ENCODE data around the genes TLR7, TLR8 and FAM9C.

GRCh38 chrX:9722532-9723106 is 43.0 kb downstream of the GPR143 start:
- PRO-cap = no peak

GRCh38 chrX:9936987-9937642 is 30.0 kb upstream of the CLDN34 start:
- PRO-cap = no peak

DNA sequence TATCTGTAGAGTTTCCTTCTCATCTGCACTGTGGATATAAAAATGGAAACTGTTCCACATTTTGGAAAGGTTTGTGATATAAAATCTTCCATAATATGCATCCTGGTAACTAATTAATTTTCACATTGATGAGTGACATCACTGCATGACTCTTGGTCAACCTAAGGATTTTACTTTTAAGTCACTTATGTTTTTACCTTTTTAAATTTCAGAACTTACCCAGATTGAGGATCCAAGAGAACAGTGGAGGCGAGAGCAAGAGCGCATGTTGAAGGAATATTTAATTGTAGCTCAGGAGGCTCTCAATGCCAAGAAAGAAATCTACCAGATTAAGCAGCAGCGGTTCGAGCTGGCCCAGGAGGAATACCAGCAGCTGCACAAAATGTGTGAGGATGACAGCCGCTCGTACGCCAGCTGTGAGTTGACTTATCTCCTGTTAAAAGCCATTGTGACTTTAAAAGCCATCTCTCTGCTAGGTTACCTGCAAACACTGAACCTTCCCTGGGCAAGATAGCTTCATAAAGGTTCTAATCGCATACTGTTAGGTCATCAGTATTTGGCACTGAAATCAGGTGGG is 89.6 kb upstream of the CLCN4 start:
- PRO-cap = no peak

DNA sequence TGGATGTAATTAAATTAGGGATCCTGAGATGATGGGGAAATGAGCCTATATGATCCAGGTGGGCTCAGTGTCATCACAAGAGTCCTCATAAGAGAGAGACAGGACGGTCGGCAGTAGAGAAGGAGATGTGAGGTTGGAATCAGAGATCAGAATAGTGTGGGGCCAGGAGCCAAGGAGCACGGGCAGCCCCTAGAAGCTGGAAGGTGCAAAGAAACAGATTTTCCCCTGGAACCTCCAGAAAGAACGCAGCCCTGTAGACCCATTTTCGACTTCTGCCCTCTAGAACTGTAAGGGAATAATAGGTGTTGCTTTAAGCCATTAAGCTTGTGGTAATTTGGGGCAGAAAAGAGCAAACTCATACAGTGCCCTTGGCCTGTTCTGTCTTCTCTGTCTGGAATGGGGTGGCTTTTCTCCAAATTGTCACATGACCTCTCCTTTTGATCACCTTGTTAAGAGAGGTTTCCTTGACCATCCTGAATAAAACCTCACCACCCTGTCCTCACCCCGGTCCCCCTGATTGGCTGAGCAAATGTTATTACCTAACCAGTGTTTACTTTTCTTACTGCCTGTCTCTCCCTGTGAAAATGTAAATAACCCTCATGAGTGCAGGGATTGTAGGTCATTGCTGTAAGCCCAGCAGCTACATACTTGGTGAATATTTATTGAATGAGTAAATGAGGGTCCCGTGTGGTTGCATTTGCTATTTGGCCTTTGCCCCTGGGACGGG is 55.8 kb upstream of the CLCN4 start:
- PRO-cap = no peak

- PRO-cap = no peak
Observed at GRCh38 chrX:10106589-10107290, 50.0 kb upstream of the CLCN4 start.

DNA sequence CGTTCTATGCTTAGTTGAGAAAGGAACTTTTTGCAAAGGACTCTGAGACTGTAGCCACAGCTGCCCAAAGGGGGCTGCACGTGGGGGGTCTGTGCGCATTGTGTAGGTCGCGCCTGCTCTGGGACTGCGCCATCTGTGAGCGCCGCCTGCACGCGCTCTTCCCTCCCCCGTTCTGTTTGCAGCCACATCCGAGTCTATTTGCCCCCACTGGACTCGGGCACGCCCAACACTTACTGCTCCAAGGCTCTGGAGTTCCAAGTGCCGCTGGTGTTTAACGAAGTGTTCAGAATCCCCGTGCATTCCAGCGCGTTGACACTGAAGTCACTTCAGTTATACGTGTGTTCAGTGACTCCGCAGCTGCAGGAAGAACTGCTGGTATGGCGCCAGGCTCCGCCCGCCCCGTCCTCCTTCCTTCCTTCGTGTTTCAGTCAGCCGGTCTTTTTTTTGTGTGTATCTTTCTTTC is 30.8 kb upstream of the CLCN4 start:
- PRO-cap = no peak

DNA sequence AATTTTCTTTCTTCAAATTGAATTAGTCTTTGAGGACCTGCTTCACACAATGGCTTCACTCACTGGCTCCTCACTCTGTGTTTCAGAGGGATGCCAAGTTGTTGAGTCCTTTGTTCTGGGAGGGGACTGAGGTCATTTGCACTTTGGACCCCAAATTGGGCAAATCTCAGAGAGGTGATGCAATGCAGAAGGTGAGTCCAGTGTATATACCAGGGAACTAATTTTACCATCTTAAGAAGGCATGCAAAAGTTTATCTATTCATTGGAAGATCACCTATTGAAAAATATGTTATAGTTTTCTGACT is 149.9 kb upstream of the MID1 start:
- PRO-cap = no peak

GRCh38 chrX:11424168-11425284 is 131.3 kb downstream of the AMELX start:
- PRO-cap = no peak

DNA sequence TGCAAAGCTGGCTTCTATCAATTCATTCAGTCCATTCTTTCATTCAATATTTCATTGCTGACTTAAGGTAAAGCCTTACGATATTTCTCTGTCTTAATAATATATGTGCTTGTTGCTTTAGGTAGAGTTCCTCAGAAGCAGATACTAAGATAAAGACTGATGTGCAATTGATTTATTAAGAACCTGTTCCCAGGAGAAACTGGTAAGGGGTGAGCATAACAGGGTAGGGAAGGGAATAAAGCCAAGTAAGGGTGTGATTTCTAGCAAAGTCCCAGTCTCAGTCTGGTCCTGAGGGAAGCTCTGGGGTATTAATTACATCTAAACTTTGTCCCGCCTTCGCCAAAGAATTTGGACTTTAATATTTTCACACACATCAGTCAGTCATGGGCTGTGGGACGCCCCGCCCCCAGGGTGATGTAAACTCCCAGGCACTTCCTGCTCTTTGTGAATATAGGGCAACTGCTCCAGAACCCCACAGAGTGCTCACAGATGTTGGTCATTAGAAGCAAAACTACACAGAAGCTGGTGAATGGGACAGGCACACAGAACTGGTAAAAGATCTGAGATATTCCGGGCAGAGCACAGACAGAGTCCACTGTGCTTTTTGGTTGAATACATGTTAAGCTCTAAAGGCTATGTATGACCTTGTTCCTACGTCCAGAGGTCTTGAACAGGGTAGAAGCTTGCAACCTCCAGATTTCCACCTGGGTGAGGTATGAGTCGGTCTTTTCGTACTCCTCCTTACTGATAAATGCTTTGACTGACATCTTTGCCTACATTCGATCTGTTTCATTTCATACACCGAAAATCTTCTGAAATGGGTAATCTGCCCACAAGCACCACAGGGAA is 144.3 kb downstream of the AMELX start:
- PRO-cap = unidirectional peak, plus-strand start at position 477 of the sequence

GRCh38 chrX:11792580-11793241 is 34.7 kb downstream of the MSL3 start:
- PRO-cap = no peak

DNA sequence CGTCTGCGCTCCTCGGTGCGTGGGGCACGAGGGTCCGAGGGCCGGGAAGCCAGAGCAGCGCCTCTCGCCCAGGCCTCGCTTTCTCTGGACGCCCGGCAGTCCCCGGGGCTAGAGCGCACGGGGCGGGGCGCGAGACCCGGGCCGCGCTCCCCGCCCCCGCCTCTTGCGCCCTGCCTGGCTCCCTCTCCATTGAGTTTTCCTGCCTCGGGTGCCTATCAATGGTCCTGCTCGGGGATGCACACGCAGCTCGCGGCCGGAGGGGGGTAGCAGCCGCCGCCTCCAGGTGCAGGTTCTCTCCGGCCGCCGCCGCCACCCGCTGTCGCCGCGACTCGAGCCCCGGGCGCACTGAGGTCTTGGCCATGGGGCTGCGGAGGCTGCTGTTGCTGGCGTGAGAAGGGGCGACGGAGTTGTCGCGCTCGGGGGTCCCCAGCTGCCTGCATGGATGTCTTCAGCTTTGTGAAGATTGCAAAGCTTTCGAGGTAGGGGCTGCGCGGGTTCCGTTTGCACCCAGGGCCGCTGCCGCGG is 323 bp downstream of the FRMPD4 start:
- PRO-cap = no peak

- PRO-cap = no peak
Observed at GRCh38 chrX:12791617-12792648, 721 bp downstream of the PRPS2 start.

GRCh38 chrX:12866775-12867217 is at the start of gene TLR7:
Gene TLR7, plus strand, starts transcription at chrX:12867072.
- PRO-cap = no peak

DNA sequence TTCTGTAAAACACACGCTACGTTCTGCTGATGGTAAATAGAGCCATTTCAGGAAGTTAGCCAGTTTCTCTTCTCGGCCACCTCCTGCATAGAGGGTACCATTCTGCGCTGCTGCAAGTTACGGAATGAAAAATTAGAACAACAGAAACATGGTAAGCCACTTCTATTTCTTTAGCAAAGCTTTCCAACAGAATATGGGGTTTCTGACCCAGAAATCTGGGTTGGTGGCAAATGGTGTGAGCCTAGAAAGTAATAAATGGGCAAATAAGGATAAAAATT is at the start of gene TLR8:
TLR8 (plus strand) TSS at position 62 of the 278 bp plus-strand sequence.
- PRO-cap = no peak

DNA sequence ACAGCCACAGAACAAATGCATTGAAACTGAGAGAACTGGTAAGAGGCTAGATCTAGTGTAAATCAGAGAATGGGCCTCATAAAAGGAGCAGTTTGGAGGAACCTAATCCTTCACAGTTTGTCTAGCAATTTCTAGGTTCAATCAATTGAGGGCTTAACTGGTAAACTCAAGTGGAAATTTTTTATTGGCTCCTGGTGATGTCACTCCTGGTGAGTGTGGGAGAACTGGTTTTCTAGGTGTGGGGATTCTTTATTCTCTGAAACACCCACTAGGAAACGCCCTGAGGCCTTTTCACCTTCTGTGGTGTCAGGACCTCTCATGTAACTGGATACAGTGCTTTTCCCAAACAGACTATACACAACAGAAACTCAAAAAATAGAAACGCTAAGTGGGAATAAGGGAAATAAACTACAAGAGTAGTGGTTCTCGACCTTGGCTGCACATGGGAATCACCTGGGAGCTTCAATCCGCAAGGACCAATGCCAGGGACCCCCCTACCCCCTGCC is 27.7 kb upstream of the TMSB4X start:
- PRO-cap = no peak

DNA sequence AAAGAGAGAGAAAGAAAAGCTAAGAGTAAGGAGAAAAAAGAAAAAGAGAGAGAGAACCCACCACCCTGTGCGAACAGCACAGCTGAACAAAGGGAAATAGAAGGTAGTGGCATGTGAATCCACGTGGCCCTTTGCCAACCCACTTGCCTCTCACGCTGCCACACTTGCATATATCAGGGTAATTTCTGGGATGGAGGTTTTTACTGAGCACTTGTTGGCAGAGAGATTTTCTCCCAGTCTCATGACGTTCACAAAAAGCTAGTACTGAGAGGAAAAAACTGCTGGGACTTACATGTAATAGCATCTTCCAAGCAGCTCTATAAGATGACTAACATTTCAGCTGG is 31.1 kb downstream of the TMSB4X start:
- PRO-cap = no peak

- PRO-cap = no peak
Observed at GRCh38 chrX:13029752-13030899, 14.3 kb downstream of the FAM9C start.

DNA sequence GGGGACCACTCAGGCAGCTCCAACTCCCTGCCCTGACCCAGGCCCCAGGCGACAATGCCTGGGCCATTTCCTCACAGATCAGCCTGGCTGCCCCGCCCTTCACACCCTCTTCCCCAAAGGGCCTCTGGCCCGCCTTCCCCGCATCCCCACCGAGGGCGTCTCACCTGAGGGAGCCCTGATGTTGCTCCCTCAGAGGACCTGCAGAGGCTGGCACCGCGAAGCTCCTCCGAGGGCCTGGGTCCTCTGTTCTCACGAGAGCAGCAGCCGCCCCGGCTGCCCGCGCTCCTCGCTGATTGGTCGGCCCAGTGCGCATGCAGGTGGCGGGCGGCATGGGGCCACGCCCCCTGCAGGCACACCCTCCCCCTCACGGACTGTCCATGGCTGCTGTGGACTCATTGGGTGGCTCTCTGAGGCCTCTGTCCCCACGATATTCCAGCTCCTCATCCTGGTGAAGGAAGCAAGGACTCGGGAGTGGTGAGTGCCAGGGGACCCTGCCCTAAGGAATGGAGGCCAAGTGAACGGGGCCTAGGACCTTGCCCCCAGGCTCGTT is at the start of gene FAM9C:
FAM9C (minus strand) TSS at position 245 of the 550 bp plus-strand sequence.
- PRO-cap = no peak

DNA sequence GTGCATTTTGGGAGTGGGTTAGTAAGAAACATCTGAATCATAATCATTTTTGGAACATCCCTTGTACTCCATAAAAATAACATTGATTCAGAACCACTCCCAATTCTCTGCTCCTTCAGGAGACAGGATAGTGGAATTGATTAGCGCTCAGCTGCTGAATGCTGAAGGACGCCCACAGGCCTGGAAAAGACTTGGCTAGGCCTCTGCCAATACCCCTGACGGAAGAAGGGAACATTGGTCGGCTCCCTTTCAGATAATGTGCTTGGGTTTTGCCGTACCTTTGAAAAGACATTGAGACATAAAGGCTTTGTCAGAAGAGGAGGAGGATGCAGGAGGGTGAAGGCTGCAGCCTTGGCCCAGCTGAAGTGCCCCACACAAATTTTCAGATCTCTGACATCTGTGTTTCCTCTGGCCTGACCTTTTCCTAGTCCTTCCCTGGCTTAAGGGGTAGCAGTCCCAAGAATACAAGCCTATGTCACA is 80.5 kb upstream of the FAM9C start:
- PRO-cap = no peak

GRCh38 chrX:13164570-13165188 is 120.3 kb upstream of the FAM9C start:
- PRO-cap = no peak

Measured in pulmonary artery (tissue), 1 donor.